ENCODE measurements around a stretch of chr2.

DNA sequence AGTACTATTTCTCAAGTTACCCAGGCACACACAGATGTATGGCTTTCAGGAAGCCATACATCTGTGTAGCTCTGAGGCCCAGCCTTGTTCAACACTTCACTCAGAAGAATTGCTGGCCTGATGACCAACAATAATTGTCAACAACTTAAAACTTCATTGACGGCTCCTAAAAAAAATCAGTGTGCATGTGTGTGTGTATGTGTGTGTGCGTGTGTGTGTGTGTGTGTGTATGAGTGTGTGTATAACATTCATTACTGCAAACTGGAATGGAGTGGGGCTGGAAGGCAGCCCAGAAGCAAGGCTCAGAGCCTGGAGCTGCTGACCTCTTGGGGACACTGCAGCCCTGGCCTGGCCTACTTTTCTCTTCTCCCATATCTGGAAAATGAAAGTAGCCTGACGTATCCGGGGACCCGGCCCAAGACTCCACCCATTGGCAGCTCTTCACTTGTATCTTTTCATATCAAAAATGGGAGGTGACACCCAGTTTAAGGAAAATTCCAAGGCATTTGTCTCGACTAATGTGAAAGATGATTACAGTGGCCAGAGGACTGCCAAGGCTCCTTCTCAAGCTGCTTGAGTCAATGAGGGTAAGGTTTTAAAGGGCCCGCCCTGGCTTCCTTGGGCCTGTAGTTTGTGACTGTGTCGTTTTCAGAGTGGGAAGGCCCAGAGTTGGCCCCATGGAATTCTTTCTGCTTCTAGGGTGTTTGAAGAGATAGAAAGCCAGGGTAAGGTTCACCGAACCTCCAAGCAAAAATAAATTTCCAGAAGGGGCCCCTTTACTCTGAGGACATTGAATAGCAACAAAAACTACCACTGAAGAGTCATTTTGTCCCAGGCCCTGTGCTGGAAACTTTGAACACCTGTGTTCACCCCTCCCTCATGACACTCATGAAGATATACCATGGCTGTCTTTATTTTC lies 72.3 kb upstream of the IL1R1 start:
- PRO-cap, result bidirectional peak, plus-strand start at position 645 of the sequence, minus-strand start at position 337 of the sequence; unidirectional peak, plus-strand start at position 707 of the sequence

DNA sequence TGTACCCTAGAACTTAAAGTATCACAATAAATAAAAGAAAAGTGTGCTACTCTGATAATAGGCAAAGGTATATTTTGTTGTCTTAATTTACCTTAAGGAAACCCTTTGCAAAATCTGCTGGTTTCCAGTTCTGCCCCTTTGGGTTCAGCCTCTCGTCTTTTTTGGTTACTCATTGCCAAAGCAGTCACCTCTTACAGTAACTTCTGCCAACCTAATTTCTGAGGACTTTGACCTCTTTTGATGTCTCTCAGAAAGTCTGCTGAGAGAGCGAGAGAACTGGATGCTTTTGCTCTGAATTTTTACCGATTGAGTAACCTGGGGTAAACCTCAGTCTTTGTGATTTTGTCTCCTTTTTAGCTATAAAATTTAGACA lies 34.9 kb upstream of the IL1R1 start:
- PRO-cap, result bidirectional peak, plus-strand start at position 250 of the sequence, minus-strand start at position 163 of the sequence

- PRO-cap, result unidirectional peak, minus-strand start at chr2:102143747; unidirectional peak, minus-strand start at chr2:102143814
These were observed 990 bp downstream of the IL1R1 start for GRCh38 chr2:102143341-102144130.

GRCh38 chr2:102358447-102358975 lies 2.9 kb downstream of the IL18R1 start:
- PRO-cap, result no peak

GRCh38 chr2:102621235-102622241 lies 2.2 kb downstream of the SLC9A2 start:
- PRO-cap, result no peak

GRCh38 chr2:102735676-102736057 lies 1.0 kb downstream of the MFSD9 start:
- PRO-cap, result bidirectional peak, plus-strand start at chr2:102735955, minus-strand start at chr2:102735732

GRCh38 chr2:104321754-104322076 lies 532.2 kb upstream of the POU3F3 start:
- PRO-cap, result unidirectional peak, plus-strand start at chr2:104321892

DNA sequence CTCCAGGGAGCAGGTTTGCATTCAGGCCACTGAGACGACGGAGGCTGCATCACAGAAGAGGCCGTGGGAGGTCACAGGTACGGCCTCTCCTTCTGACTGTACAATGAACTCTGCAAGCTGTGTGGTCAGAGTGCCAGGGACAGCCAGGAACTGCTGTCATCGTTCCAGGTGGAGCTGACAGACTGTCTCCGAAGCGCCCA lies 149.2 kb upstream of the POU3F3 start:
- PRO-cap, result no peak

- PRO-cap, result no peak
These were observed 98.5 kb upstream of the POU3F3 start for GRCh38 chr2:104755315-104755952.

- PRO-cap, result no peak
These were observed 8.2 kb downstream of the POU3F3 start for GRCh38 chr2:104862114-104862419.

DNA sequence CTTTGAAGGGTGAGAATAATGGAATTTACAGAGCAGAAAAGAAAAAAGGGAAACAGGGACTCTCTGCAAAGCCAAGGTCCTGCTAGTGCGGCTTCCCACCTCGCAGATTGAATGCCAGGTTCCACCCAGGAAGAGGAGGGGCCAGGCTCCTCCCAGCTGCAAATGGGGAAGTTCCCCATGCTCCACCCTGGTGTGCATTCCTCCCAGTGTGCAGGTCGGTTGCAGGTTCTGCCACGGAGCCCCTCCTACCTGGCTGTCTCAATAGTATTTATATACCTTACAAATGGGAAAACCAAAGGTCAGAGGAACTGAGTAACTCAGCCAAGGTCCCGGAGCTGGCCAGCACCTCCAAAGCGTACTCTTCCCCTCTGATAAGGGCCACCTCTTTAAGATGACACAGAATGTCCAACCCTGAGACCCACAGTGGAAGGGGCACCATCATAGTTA lies 35.4 kb downstream of the POU3F3 start:
- PRO-cap, result no peak

GRCh38 chr2:105092220-105092709 lies 54.4 kb downstream of the MRPS9 start:
- PRO-cap, result no peak

DNA sequence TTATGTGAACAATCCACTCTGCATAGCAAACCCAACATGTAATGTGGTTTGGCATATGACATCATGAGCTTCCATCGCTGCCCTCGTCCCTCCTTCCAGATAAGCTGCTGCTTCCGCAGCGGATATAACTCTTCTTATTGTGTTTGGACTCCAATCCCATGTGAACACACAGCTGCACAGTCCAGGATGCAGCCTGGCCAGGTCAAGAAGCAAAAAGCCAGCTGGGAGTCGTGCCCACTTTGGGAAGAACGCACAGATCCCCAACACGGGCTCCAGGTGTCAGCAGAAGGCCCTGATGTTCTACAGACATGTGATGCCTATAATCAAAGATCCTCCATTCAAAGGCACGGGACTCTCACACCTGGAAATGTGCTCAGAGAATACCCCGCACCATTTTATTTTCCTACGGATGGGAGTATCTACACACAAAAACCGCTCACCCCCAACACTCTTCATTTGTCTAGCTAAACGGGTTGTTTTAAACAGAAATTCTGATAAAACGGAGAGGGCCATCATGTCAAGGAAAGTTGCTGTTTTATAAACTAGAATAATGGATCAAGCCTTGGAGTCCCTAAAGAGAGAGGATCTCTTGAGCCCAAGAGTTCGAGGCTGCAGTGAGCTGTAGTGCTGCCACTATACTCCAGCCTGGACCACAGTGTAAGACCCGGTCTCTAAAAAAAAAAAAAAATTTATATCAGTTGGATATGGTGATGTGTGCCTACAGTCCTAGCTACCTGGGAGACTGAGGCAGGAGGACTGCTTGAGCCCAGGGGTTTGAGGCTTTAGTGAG lies 4.9 kb downstream of the FHL2 start:
- PRO-cap, result no peak

GRCh38 chr2:105397335-105397780 lies 1.5 kb downstream of the FHL2 start:
- PRO-cap, result no peak

- PRO-cap, result no peak
These were observed 129.5 kb upstream of the NCK2 start for GRCh38 chr2:105615157-105615646.

DNA sequence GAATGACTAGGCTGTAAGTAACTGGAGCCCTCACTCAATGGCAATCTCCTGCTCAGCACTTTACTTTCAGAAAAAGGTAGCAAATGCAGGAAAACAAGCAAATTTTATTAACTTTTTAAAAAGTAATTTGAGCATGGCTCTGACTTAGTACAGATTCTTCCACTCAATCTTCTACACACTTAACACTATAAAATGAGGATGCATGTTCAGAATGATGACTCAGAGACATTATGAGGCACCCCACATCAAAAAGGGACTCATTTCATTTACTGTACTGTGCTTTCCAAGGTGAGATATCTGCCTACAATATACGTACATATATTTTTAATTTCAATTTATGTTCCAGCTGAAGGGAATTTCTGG lies 6.5 kb upstream of the NCK2 start:
- PRO-cap, result no peak

- PRO-cap, result no peak
These were observed 6.0 kb upstream of the NCK2 start for GRCh38 chr2:105738586-105739171.

- PRO-cap, result no peak
These were observed 50.7 kb downstream of the NCK2 start for GRCh38 chr2:105795228-105796035.

DNA sequence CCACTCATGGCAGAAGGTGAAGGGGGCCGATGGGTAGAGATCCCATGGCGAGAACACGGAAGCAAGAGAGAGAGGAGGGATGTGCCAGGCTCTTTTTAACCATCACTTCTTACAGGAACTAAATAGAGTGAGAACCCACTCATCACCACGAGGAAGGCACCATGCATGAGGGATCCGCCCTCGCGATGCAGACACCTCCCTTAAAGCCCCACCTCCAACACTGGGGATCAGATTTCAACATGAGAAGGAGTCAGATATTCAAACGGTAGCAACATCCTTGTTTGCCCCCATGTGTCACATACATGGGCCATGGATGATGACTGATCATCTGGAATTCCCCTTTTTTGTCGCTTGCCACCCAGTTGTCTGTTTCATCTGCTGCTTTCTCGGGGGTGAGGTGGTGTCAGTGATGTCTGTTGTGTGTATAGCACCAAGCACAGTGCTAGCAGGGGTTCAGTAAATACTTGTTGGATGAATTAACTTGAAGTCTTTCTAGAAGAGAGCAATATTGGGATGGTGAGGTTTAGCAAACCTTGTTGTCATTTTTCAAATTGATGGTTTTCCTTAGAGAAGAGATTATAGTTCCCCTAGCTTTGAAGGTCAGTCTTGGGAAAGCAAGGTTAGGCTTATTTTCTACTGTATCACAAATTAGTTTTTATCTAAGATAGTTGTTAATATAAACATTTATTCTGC lies 57.9 kb downstream of the NCK2 start:
- PRO-cap, result no peak

GRCh38 chr2:105873704-105874143 lies 129.0 kb downstream of the NCK2 start:
- PRO-cap, result no peak